ENCODE data around the genes MORN5, OR1J2 and OR1J4.

DNA sequence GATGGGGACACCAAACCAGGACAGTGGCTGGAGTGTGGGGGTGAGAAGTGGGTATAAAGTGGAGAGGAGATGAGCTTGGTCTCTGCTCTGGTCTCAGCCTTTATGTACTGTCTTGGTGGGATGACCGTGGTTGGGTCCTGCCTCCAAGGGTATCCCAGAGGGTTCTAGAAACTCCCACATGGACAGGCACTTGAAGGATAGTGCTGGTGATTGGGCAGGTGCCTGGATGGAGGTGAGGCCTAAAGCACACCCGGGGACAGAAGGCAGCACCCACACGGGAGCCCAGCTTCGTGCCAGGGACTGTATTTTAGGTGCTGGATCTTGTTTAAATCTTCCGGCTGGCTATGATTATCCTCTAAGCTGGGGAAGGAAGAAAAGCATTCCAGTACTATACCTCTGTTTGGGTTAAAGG, 22.0 kb downstream of the GSN start:
- PRO-cap = no peak

DNA sequence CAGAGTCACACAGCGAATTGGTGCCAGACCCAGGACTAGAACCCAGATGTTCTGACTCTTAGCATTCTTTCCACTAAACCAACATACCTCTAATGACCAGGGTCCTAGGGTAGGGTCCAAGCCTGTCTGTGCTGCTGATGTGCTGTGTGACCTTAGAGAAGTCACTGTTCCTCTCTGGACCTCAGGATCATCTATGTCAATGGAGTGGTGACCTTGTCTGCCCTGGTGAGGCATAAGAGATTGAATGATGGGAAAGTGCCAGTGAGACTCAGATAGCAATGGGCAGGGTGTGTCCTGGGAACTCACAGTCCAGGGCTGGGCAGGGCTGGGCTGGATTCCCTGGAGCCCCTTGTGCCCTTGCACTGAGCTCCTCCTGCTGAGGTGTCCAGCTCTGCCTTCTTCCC, 36.0 kb downstream of the GSN start:
- PRO-cap = no peak

- PRO-cap = no peak
These were observed 41.1 kb downstream of the STOM start for GRCh38 chr9:121328781-121329614.

GRCh38 chr9:121349043-121349509, 21.0 kb downstream of the STOM start:
- PRO-cap = no peak

DNA sequence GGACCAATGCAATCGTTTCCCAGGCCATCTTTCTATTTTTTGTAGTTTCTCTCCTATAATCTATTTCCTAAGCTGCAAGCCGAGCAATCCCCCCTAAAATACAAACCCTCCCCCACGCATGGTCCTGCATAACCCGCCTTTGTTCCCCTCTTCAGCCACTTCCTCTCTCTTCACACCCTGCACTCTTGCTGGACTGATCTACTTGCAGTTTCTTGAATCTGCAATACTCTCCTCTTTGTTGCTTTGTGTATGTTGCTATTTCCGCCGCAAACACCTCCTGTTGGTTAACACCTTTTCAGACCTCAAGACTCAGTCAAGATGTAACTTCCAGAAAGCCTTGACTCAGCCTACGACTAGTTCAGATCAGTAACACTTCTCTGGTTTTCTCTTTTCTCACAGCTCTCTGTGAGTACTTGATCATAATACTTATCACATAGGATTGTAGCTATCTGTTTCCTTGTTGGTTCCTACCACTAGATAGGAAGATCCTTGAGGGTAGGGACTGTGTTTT, 16.4 kb downstream of the STOM start:
- PRO-cap = no peak

- PRO-cap = no peak
These were observed 7.2 kb downstream of the STOM start for GRCh38 chr9:121362552-121363531.

GRCh38 chr9:121550411-121551029, 50.9 kb upstream of the GGTA1 start:
- PRO-cap = no peak

DNA sequence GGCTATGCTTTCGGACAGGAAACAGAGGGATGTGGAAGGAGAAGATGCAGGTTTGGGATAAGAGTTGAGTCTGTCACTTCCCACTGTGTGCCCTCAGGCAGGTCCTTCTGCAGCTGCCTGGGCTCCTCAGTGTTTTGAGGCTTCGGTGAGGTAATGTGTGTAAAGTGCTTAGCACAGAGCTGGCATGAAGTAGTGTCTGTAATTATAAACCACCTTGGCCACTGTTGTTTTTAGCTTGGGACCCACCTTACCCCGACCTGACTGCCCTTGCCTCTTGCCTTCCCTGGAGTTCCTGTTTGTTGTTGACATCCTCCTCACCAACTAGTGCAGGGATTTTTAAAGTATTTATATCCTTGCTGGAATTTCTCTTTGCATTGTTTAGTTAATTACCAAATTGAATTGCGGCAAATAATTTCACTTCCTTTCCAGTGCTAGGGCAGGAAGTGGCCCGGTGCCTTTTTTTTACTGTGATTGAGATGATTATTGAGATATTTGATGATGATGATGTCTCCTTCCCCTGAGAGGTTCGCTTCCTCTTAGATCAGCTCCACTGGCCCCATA, 38.3 kb upstream of the DAB2IP start:
- PRO-cap = no peak

DNA sequence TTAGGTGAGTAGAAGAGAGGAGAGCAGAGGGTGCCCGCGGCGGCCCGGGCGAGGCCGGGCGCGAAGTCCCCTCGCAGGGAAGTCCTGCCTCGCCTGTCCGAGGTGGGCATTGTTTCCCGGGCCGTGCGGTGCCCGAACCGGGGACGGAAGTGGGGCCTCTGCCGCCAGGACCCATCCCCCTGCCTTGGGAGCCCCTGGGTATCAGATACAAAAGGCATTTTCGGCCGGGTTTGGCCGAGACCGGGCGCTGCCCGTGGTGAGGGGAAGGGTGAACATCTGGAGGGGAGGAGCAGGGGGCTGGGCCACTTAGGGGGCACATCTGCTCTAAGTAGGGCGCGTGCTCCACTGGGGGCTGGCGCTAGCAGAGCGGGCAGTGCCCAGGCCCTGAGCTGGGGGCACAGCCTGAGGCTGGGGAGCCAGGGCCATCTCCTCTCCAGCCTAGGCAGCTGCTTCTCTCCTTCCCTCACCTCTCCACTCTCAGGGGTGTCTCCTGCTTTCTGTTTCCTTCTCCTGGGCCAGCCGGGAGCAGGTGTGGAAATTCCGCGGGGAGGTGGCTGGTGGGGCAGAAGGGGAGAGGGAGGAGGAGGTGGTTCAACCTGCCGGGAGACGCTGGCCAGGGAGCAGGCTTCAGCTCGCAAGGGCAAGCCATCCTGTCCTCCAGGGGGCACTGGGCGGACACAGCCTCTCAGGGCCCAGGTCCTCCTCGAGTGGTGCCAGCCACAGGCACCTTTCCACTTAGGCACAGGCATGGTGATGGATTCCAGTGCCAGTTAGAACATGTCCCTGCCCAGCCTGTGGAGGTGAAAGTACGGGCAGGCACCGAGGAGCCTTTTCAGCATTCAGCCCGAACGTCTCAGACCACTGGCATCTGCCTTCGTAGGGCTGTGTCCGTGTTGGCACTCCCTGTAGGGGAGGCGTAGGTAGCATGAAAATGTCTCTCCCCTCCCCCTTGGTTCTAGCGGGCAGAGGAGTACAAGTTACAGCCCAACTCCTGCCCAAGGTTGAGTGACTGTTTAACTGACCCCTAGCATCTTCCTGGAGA, 48.5 kb downstream of the DAB2IP start:
- PRO-cap = no peak

- PRO-cap = no peak
These were observed 84.3 kb downstream of the DAB2IP start for GRCh38 chr9:121735733-121736098.

GRCh38 chr9:121763465-121763893, 112.0 kb downstream of the DAB2IP start:
- PRO-cap = no peak

DNA sequence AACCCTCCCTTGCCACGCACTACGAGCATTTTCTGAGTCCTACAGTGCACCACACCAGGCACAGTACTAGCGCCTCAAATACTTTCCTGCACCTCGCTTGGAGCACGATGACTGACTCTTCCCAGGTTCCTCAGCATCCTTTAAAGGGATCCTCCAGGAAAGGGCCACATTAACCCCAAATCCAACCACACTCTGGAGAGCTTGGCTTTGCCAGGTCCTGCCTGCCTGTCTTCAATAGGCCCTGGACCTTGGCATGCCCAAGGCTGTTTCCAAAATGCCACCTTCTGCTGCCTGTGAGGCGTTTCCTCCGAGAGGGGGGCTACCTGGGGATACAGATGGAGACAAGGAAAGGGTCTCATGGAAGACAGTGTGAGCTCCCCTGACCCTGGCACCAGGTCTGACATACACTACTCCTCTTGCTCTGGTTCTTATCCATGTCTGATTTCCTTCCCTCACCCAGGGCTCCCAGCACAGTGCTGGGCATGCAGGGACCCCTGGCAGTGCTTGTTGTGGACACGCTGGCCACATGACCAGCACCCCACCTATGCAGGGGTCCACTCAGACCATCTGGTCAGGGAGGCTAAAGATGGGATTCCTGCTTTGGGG, 170.0 kb downstream of the DAB2IP start:
- PRO-cap = no peak

- PRO-cap = no peak
These were observed 200.1 kb downstream of the DAB2IP start for GRCh38 chr9:121851419-121852048.

DNA sequence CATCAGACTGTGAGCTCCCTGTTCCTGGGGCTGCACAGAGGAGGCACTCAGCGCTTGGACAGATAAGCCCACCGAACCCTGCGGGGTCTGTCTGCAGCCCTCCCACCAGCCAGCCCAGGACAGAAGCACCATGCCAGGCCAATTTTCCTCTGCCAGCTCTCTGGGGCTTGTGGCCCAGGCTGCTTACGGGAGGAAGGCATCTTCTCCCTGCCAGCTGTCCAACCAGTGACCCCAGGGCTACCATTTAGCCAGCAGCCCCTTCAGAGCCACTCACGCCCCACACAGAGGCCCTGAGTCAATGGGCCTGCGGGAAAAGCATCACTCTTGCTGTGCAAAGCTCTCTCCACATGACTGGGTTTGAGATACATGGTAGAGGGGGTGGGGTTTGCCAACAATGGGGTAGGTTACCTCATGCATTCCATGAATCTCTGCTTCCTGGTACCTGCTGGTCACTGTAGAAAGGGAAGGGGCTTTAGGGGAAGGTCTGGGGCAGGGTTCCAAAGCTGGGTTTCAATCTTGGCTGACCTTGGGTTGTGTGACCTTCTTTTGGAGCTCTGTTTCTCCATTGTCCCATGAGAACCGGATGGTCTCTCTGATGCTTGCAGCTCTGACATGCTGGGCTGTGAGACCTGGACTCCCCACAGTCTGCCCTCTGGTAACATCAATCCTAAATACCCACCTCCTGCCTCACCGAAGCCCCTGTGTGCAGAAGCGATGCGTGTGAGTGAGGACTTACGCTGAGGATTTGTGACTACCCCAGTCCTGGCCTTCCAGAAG, 22.9 kb upstream of the TTLL11 start:
- PRO-cap = no peak

DNA sequence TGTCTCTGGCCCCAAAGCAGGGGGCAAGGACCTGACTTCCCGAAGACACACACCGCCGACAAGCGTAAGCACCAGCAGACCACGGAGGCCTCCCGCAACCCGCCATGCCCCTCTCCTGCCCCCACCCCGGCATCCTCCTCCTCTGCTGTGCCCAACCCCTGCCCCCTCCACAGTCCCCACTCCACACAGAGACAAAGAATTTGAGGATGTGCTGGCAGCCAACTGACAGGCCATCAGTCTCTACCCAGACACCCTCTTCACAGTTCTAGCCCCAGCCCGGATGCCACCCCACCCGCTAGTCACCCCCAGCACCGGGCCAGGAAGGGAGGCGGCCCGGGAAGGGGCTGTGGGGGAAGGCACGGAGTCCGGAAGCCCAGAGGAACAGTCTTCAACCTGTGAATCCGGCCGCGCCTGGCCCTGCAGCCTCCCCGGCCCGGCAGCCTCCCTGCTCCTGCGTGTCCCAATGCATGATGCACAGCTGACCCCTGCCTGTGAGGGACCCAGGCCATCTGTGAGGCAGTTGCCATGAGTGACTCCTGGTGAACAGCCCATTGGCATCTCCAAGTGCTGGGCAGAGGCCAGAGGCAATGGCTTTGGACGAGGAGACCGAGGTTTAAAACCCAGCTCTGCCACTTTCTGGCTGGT, 31.2 kb downstream of the NDUFA8 start:
- PRO-cap = no peak

- PRO-cap = unidirectional peak, minus-strand start at chr9:122159735; unidirectional peak, minus-strand start at chr9:122159777
These were observed at the start of gene MORN5 for GRCh38 chr9:122159564-122160269. MORN5 (plus strand) TSS chr9:122159908.

- PRO-cap = no peak
These were observed 5.2 kb downstream of the PTGS1 start for GRCh38 chr9:122376011-122376345.

GRCh38 chr9:122510433-122510941, at the start of gene OR1J2:
OR1J2 (plus strand) TSS chr9:122510802.
- PRO-cap = no peak

- PRO-cap = no peak
These were observed at the start of gene OR1J4 for GRCh38 chr9:122518916-122519229. OR1J4 (plus strand) TSS chr9:122519141.

DNA sequence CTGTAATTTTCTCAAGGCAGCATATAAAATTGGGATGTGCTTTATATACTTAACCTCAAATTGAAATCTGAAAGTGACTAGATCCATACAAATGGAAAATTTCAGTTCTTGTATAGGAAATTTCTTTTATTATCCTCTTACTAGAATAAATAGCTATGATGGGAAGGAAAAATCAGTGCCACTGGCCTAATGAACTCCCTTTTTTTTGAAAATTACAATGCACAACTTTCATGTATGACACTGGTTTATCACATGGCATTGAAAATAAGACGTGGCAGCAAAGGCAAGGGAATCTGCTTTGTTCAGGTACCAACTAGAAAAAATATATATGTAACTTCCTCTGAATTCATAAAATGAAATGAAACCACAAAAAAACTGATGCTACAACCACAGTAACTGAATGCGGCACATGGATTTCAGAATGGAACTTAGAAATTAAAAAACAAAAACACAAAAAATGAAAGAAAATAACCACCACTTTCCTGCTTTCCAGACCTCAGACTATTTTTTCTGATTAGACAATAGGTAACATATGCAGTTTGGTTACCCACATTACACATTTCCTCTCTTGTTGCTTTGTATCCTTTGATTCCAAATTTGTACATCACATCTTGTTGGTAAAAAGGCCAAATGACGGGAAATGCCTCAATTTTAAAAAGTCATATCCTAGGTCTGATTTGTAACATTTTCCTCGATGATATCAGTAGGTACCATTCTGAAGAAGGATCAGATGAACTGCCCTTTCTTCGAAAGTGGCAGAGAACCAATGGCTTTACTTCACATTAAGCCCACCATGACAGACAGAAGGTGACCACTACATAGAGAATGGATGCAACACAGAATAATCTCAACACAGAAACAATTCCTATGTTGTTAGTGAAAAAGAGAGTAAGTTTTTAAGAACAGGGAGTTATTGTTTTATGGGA, 18.0 kb upstream of the PDCL start:
- PRO-cap = no peak